T47D (cell line): ENCODE measurements around the gene MORC1.

DNA sequence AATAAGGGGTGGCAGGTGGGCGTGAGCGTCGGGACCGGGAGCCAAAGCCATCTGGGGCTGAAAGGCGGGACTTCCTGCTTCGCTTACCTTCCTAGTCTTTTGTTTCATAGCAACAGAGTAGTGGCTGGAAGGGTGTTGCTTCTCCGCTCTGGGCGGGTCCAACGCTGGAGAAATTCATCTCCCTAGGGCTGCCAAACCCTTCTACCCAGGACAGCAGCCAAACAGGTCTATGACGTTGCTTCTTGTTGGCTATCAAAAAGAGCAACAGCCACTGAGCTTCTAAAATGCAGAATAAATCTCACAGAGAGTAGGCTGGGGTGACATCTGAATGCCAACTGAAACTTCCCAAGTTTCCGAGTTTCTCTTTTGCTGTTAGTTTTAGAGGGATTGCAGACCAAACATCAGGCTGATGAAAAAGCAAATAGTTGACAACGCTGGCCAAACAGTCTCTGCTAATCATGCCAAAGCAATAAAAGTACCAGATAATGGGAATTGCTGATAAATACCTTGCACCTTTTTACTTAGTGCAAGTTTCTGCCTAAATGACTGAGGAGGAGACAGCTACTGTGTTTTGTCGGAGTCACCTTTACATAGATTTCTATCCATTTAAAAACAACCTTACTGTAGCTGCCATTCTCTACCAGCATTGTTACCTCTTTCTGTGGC lies 659 bp upstream of the CBLB start:
- RRBS = 1% methylated on average over 4 of the region's 13 CpGs

GRCh38 chr3:107124690-107125412 lies 252.4 kb upstream of the CCDC54 start:
- RRBS = no CpG with 5 or more reads among the region's 3 CpGs

GRCh38 chr3:107240301-107241196 lies 136.7 kb upstream of the CCDC54 start:
- RRBS = 2% methylated on average over 32 of the region's 57 CpGs

GRCh38 chr3:107263196-107263969 lies 113.9 kb upstream of the CCDC54 start:
- RRBS = no CpG with 5 or more reads among the region's 9 CpGs

GRCh38 chr3:107570140-107570955 lies 47.6 kb downstream of the BBX start:
- RRBS = no CpG with 5 or more reads among the region's 12 CpGs

- RRBS = no CpG with 5 or more reads among the region's 36 CpGs
Observed at GRCh38 chr3:107697403-107698501, 175.0 kb downstream of the BBX start.

DNA sequence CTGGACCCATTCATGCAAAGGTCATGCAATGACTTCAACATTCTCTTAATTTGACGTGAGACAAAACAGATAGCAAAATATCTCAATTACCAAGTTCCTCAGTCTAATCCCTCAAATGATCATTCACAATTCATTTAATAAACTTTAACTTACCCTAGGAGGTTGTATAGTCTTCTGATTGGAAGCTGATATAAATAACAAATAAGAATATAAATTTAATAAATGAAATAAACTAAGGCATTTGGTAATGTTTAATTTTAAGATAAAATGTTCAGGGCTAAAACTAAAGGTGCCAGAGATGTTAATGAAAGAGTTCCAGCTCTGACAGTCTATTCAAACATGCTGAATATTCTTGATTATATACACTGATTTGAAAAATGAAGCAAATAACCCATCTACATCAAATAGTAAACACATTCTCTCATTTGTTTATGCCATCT lies 39.0 kb downstream of the CD47 start:
- RRBS = no CpG with 5 or more reads among the region's 1 CpG

DNA sequence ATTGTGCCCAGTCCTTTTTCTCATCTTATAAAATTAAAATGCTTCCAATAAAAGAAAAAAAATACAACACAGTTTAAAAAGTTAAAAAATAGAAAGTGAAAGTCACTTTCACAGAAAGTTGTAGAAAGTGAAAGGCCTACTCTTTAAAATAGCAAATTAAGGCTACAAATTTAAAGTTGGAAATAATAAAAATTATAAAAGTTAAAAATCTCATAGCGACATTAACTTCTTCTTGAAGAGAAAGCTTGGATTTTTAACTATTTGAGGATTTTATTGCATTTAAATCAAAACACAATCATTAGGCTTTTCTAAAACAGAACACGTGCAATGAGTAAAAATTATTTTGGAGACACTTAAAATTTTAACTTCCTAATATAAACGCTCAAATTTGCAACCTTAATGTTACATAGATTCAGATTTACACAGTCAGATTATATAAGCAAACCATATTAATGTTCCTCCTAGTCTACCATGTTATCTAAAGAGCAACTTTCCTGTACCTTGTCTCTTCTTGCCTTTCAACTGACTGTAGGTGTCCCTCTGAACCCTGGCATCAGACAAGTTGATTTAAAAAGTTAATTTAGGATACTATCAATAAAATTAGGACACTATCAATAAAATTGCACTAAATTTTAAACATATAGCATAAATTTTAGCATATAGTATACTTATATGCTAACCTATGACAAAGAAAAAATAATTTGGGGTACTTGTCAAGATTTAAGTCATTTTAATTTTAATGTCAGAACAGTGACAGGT lies 35.6 kb downstream of the CD47 start:
- RRBS = no CpG with 5 or more reads among the region's 3 CpGs

GRCh38 chr3:108090102-108090895 lies 532 bp downstream of the CD47 start:
- RRBS = no CpG with 5 or more reads among the region's 51 CpGs

DNA sequence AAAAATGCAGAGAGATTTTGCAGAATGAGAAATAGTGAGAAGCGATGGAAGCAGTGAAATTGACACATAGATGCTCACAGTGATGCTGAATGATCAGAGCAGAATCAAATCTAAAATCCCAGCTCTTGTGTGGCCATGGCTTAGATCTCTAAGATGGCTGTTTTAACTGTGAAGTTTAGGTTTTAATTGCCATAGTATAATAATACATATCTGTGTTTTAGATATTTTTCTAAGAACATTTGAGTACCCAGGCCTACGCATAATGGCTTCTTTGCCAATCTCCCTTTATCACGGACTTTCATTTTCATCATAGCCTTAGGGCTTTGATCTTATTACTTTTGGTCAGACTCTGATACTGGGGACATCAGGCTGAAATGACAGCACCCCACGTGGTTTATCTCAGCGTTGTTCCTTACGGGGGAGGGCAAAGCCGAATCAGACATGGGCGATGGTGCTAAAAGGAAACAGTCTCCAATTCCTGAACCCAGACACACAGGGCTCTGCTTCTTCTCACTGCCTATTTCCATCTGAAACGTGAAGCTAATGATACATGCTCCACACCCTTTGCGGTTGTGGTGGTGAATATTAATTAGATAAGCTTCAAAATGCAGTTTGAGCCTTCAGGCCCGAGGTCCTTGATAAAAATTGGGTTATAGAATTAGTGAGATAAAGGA lies 59.3 kb upstream of the CD47 start:
- RRBS = no CpG with 5 or more reads among the region's 11 CpGs

DNA sequence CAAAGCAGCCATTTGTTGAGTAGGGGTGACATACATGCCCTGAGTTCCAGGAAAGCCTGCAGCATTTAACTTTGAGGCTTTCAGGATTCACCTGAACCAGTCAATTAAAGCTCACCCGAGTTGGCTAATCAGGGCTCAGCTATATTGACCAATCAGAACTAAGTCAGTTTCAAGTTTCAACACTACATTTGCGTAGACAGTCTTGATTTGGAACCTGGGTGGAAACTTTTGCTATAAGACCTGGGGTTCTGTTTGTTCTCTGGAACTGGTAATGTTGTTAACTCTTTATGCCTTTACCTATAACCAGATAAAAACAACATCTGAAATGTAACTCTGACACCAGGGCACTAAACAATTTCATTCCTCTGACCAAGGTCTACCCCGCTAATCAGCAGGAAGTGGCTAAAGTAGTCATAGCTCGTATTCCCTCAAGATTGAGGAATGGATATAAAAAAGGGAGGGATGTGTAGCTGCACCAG lies 28.2 kb upstream of the IFT57 start:
- RRBS = no CpG with 5 or more reads among the region's 4 CpGs

GRCh38 chr3:108528931-108529358 lies 18.5 kb upstream of the MYH15 start:
- RRBS = no CpG with 5 or more reads among the region's 2 CpGs

DNA sequence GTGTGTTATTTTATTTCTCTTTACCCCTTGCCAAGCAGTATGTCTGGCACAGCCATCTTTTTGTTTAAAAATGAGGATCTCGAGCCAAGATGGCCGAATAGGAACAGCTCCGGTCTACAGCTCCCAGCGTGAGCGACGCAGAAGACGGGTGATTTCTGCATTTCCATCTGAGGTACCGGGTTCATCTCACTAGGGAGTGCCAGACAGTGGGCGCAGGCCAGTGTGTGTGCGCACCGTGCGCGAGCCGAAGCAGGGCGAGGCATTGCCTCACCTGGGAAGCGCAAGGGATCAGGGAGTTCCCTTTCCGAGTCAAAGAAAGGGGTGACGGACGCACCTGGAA lies 7.9 kb downstream of the RETNLB start:
- RRBS = no CpG with 5 or more reads among the region's 19 CpGs

GRCh38 chr3:109117805-109118524 lies at the start of gene MORC1:
MORC1 (minus strand) TSS chr3:109118134.
- RRBS = no CpG with 5 or more reads among the region's 44 CpGs

DNA sequence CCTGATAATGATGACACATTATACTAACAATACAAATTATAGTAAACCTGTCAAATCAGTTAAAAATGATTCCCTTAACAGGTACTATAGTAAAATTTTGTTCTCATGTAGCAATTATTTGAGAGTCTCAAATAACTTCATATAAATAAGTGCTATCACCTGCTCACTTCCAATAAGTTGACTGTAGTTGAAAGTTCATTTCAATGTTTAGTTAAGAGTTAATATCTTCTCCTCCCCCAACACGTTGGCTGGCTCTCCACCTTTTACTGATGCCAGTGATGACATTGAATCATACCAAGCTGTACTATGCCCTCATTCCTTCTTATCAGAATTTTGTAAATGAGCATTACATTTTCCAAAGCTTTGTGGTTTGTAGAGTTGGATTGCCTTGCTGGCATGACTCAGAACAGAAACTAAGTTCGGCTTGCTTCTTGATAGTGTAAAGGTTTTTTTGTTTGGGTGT lies 3.4 kb upstream of the C3orf85 start:
- RRBS = no CpG with 5 or more reads among the region's 2 CpGs

GRCh38 chr3:109189029-109189352 lies 52.5 kb downstream of the C3orf85 start:
- RRBS = no CpG with 5 or more reads among the region's 4 CpGs

DNA sequence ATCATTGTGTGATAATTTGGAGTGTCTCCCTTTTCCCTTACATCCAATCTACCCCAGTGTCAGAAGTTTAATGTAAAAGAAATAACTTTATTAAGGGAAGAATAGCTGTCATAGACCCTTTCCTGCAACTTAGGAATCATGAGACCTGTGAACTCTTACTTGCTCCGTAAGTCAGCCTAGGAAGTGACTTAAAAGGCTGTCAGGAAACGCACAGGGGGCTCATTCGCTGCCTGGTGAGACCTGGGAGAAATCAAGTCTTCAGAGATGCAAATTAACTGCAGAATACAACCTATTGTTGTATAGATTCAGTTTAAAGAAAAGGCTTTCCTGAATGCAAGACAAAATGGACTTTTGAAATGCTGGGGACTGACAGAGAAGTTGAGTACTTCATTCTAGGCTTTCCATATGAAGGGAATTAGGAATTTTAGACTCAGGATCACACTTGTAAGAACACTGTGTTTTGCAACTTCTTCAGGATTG lies 18.3 kb upstream of the DPPA4 start:
- RRBS = no CpG with 5 or more reads among the region's 3 CpGs

GRCh38 chr3:109356064-109356866 lies 18.9 kb upstream of the DPPA4 start:
- RRBS = no CpG with 5 or more reads among the region's 7 CpGs

DNA sequence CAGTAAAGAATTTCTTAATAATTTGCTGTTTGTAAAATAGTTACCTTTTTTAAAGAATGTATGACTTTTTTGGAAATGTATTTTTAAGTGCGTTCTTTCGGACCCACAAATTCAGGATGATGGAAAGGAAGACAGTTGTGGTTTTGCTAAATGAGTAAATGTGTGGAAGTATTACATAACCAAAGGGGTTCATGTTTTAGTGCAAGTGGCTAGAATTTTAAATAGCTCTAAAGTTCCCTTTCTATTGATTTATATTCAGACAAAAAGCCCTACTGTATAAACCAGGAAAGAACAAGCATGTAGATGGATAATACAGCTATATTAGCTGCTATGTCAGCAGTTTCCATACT lies 760.2 kb upstream of the NECTIN3 start:
- RRBS = no CpG with 5 or more reads among the region's 2 CpGs